GM19239 (cell line): ENCODE results near the gene TGIF2LX.

- RRBS = no CpG with 5 or more reads among the region's 2 CpGs
These were observed 4.6 kb downstream of the PBDC1 start for GRCh38 chrX:76177541-76177877.

DNA sequence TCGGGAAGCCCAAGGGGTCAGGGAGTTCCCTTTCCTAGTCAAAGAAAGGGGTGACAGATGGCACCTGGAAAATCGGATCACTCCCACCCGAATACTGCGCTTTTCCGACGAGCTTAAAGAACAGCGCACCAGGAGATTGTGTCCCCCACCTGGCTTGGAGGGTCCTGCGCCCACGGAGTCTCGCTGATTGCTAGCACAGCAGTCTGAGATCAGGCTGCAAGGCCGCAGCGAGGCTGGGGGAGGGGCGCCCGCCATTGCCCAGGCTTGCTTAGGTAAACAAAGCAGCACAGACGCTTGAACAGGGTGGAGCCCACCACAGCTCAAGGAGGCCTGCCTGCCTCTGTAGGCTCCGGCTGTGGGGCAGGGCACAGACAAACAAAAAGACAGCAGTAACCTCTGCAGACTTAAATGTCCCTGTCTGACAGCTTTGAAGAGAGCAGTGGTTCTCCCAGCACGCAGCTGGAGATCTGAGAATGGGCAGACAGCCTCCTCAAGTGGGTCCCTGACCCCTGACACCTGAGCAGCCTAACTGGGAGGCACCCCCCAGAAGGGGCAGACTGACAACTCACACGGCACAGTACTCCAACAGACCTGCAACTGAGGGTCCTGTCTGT, 413.4 kb downstream of the MAGEE1 start:
- RRBS = no CpG with 5 or more reads among the region's 18 CpGs

- RRBS = no CpG with 5 or more reads among the region's 1 CpG
These were observed 58.1 kb downstream of the FGF16 start for GRCh38 chrX:77505305-77505712.

DNA sequence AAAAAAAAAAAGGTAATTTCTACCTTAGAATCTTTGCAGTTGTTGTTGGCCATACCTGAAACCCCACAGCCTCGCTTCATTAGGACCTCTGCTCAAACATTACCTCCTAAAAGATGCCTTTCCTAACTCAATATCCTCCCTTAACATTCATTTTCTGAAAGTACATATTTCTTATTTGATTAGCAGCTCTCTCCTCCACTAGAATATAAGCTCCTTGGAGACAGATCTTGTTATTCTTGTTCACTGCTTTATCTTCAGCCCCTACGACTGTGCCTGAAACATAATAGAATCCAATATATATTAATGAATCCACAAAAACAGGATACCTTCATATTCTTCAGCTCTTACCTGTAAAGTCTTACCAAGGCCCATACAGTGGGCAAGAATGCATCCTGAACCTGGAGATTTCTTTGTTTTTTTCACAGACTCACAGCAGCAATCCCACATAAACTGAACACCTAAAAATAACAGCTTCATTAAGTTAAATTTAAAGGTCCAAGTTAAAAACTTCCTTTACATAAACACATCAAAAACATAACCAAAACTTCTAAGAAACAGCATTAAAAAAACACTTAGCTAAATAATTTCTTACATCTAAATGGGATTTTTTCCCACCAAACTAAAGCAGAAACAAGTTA, 151.7 kb downstream of the ATRX start:
- RRBS = no CpG with 5 or more reads among the region's 2 CpGs

DNA sequence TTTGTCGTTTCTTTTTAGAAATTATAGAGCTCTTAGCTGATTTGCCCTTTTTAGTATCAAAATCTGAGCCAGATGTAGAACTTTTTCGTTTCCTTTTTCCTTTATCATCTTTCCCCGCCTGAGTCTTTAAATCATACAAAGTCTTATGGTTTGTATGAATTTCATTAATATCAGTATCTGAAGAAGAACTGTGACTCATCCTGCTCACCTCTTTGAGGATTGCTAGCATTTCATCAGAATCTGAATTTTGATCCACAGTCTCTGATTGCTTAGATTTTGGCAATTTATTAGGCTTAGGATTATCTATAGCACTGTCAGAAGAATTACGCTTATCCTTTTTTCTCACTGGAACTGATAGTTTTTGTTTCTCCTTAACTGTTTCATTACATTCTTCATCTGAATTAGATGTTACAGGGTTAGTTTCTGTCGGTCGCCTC, 103.2 kb downstream of the ATRX start:
- RRBS = no CpG with 5 or more reads among the region's 6 CpGs

DNA sequence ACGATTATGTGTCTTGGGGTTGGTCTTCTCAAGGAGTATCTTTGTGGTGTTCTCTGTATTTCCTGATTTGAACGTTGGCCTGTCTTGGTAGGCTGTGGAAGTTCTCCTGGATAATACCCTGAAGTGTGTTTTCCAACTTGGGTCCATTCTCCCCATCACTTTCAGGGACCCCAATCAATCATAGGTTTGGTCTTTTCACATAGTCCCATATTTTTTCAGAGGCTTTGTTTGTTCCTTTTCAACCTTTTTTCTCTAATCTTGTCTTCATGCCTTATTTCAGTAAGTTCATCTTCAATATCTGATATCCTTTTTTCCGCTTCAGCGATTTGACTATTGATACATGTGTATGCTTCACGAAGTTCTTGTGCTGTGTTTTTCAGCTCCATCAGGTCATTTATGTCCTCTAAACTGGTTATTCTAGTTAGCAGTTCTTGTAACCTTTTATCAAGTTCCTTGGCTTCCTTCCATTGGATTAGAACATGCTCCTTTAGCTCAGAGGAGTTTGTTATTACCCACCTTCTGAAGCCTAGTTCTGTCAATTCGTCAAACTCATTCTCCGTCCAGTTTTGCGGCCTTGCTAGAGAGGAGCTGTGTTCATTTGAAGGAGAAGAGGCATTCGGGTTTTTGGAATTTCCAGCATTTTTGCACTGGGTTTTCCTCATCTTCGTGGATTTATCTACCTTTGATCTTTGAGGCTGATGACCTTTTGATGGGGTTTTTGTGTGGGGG, 31.1 kb downstream of the ATRX start:
- RRBS = no CpG with 5 or more reads among the region's 10 CpGs

GRCh38 chrX:78516821-78517595, 142.1 kb downstream of the RTL3 start:
- RRBS = no CpG with 5 or more reads among the region's 7 CpGs

DNA sequence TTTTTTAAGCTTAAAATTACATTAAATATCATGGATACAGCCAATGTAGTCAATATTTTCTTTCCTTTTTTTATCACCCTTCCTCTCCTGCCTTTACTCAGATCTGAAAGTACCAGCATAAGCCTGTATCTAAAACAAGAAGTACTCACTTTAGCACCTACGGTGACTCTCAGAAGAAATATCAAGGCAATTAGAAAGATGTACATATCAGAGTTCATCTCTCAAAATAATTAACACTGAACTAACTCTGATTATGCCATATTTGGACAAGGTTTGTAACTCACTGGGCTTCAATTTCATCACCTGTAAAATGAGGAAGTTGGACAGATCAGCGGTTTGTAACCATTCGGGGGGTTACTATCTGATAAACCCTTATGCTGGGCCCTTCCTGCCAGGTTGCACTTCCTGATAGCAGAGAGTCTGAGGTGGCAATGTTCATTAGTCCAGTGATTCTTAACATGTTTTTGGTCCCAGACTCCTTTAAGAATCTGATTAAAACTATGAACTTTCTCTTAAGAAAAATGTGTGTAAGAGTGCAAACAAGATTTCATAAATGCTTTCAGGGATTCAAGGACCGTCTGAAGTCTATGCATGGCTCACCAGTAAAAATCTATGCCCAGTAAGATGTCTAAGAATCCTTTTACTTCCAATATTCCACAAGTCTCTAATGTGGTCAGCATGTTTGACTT, 5.6 kb upstream of the GPR174 start:
- RRBS = no CpG with 5 or more reads among the region's 4 CpGs

DNA sequence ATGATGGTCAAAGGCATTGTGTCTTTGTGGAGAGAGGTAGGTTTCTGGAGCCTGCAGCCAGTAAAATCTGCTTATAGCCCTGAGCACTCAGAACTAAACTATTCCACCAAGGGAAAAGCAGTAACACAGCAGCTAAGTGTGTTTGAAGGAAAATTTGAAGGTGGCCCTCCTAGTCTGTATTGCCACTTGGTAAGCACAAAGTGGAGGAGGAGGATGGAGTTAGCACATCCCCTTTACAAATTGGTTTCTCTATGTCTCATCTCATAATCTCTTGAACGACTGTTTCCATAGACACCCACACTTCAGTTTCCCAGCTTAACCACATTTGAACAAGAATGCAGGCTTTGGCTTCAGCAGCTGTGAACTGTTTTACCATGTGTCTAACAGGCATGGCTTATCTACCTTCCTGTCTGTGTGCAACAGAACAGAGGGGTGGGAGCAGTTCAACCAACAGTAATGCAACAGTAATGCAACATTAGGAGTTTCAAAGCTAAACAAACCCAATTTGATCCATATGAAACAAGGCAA, 108.1 kb downstream of the ITM2A start:
- RRBS = no CpG with 5 or more reads among the region's 1 CpG

GRCh38 chrX:81120651-81121494, 80.8 kb downstream of the HMGN5 start:
- RRBS = no CpG with 5 or more reads among the region's 24 CpGs

- RRBS = no CpG with 5 or more reads among the region's 27 CpGs
These were observed 80.1 kb downstream of the HMGN5 start for GRCh38 chrX:81121495-81122180.

DNA sequence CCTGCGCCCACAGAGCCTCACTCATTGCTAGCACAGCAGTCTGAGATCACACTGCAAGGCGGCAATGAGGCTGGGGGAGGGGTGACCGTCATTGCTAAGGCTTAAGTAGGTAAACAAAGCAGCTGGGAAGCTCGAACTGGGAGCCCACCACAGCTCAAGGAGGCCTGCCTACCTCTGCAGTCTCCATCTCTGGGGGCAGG, 738.6 kb downstream of the SH3BGRL start:
- RRBS = no CpG with 5 or more reads among the region's 4 CpGs

GRCh38 chrX:84186768-84187424, 1.1 kb downstream of the RPS6KA6 start:
- RRBS = no CpG with 5 or more reads among the region's 18 CpGs

DNA sequence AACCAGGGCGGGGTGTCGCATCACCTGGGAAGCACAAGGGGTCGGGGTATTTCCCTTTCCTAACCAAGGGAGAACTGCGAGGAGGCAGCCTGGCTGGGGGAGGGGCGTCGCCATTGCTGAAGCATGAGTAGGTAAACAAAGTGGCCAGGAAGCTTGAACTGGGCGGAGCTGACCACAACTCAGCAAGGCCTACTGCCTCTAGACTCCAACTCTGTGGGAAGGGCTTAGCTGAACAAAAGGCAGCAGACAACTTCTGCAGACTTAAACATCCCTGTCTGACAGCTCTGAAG, 44.8 kb downstream of the CHM start:
- RRBS = no CpG with 5 or more reads among the region's 7 CpGs

DNA sequence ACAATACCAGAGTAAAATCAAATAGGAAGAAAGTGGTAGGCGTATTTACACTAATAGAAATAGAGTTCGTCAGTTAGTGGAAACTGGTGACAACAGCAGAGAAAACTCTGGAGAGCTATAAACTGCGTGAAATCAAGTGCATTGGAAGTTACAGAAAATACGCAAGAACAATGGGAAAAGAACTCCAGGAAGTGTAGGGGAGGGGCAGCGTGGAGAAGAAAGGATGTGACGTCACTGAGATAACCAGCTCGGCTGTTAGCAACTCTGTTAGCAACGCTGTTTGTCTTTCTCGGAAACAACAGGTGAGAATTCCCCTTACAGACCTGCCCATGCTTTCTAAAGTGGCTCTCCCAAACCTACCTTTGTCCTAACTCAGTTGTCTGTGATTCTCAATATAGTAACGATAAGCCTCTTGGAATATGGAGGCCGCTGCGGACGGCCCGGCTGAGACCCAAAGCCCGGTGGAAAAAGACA, at the start of gene TGIF2LX:
TGIF2LX (plus strand) TSS at position 242 of the 474 bp plus-strand sequence.
- RRBS = no CpG with 5 or more reads among the region's 15 CpGs

DNA sequence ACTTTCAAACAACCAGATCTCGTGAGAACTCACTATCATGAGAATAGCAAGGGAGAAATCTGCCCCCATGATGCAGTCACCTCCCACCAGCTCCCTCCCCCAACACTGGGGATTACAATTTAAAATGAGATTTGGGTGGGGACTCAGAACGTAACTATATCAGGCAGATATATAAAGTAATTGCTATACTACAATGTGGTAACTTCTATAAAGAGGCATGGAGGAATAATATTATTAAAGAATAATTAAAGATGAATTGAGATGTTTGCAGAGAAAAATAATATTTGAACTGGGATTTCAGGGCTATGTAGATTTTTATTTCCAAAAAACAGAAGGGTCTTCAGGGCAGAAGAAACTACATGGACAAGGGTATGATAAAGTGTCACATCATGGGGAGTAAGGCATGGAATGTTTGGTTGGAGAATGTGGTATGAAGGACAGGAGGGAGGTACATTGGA, 109.9 kb downstream of the RPA4 start:
- RRBS = no CpG with 5 or more reads among the region's 2 CpGs